Non-pigmented ciliary epithelial cell (primary cell): ENCODE data around the genes ALDOB, RNF20, PPP3R2, GRIN3A, SMC2, OR13C4 and OR13C2.

DNA sequence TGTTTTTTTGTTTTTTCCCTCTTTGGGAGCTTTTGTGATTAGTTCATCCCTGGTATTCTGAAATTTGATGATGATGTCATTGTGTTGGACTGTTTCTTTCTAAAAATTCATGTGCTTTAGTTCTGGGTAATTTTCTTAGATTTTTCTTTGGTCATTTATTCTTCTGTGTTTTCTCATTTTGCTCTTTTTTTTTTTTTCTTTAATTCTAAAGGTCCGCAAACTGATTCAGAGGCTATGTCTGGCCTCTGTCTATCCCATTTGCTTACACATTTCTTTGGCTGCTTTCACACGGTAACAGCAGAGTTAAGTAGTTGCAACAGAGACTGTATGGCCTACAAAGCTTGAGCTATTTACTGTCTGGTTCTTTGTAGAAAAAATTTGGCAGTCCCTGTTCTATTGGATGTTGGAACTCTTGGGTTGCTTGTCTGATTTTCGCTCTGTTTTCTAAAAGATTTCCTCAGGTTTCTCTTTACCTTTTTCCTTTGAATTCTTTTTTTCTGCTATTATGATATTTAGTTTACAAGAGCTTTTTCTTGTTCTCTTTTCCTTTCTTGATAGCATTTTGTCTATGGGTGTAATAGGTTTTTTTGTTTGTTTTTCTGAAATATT, 25.0 kb downstream of the STX17 start:
- RRBS: no CpG with 5 or more reads among the region's 3 CpGs

DNA sequence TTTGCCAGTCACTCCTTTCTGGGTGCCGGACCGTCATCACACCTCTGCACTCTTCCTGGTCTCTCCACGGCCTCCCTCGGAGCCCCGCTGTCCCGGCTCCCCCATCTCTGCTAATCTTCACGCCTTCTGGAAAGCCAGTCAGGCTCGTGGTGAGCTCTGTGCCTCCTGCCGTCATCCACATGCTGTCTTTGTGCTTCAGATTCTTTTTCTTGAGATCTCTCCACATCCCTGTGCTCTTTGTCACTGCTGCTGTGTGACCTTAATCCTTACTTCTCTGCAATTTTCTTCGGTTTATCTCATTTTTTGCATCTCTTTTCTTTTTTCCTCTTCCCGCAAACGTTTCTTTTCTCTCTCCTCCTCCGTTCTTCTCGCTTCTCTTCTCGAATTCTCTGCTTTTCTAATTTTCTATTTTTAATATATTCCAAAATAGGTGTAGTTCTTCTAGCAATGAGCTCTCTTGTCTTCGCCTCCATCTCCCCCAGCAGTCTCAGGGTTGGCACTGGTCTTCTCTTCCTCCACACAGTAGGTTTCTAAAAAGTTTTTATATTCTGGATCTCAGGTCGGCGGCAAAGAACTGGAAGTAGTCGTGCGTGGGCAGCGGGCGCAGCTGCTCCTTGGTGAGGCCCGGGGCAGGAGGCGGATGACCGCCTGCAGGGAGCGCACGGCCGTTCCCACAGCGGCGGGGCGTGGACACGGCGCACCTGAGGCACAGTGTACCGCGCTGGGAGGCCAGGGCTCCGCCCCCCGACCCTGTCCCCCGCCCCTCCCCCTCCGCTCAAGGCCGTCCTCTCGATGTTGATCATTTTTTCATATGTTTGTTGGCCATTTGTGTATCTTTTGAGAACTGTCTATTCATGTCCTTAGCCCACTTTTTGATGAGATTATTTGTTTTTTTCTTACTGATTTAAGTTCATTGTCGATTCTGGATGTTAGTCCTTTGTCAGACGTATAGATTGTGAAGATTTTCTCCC, 92.3 kb downstream of the STX17 start:
- RRBS: 88% methylated on average over 6 of the region's 43 CpGs

GRCh38 chr9:100145057-100145533, 46.1 kb downstream of the INVS start:
- RRBS: no CpG with 5 or more reads among the region's 6 CpGs

- RRBS: no CpG with 5 or more reads among the region's 4 CpGs
Observed at GRCh38 chr9:100147774-100148678, 49.0 kb downstream of the INVS start.

DNA sequence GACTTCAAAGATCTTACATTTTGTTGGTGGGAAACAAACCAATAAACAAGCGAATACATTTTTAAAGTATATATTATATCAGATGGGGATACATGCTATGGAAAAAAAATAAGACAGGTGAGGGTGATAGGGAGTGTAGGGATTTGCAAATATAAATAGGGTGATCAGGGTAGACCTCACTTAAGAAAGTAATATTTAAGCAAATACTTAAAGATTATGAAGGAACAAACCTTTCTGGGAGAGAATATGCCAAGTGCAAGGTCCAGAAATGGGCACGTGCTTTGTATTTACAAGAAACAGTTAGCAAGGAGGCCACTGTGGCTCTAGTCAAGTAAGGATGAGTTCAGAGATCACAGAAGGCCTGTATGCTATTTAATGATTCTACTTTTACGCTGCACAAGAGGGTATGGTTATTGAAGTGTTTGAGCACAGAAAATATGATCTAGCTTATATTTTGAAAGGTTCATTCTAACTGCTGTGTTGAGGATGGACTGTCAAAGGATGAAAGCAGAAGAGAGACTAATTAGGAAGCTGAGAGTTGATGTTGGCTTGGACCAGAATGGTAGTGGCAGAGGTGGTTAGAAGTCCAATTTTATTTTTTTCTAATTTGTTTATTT, 64.6 kb downstream of the INVS start:
- RRBS: no CpG with 5 or more reads among the region's 3 CpGs

DNA sequence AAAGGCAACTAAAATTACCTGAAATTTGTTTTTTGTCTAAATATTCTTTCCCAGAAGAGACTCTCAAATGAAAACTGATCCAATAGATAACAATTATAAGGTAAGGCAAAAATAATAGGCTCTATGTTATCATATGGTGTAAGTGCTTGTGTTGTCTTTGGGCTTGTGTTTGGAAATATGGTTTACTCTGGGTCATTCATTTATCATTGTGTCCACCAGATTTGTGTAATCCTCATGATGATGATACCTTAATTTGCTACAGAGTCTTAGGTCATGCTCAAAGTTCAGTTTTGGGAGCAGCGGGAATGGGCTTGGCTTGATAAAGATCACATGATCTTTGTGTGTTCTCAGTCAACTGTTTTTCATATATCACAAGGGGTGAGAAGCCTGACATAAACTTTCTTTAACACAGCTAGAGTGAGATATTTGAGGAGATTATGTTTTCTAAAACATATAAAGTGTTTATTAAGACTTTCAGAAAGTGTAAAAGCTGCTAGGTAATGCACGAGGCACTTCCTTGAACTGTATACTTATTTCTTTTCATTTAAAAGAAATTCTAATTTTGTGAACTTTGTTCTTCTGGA, 34.2 kb downstream of the PLPPR1 start:
- RRBS: no CpG with 5 or more reads among the region's 2 CpGs

GRCh38 chr9:101375291-101376128, 9.3 kb downstream of the BAAT start:
- RRBS: no CpG with 5 or more reads among the region's 17 CpGs

- RRBS: no CpG with 5 or more reads among the region's 4 CpGs
Observed at GRCh38 chr9:101376488-101377208, 8.2 kb downstream of the BAAT start.

- RRBS: no CpG with 5 or more reads among the region's 5 CpGs
Observed at GRCh38 chr9:101423397-101423908, 12.1 kb downstream of the ALDOB start.

DNA sequence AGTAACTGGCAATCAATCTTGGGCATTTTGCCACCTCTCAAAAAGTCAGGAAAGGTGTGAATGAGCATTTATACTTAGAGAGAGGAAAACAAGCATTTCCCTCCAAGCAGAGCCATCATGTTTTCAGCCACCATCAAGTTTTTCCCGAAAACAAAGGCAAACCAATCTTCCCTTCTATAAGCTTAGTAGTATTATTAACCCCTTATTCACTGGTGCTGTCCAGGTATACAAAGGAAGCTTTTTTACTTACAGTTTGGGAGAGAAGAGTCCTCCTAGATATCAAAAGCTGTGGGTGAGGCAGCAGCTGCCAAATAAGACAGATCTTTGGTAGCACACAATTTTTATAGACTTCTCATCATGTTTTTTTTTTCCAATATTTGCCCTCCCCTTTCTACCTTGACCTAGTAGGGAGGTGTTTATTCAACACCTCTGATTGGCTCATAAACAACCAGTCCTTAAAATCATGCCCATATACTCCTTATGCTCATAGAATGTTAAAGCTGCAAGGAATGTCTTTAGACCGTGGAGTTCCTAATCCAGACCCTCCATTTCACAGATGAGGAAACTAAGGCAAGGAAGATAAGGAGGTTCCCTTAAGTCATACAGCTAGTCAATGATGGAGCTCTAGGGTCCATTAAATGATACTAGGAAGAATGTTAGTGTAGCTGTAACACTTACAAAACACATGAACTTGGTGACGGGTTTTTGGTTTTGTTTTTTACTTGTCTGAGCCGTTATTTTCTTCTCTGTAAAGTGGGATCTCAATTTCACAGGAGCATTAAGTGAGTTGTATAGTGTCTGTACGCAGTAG, at the start of gene ALDOB:
Gene ALDOB, minus strand, starts transcription at position 316 of the 811 bp plus-strand sequence.
- RRBS: no CpG with 5 or more reads among the region's 5 CpGs

GRCh38 chr9:101533095-101534450, at the start of gene RNF20:
TSS of gene RNF20 (plus strand) at chr9:101533853.
- RRBS: 1% methylated on average over 5 of the region's 58 CpGs

DNA sequence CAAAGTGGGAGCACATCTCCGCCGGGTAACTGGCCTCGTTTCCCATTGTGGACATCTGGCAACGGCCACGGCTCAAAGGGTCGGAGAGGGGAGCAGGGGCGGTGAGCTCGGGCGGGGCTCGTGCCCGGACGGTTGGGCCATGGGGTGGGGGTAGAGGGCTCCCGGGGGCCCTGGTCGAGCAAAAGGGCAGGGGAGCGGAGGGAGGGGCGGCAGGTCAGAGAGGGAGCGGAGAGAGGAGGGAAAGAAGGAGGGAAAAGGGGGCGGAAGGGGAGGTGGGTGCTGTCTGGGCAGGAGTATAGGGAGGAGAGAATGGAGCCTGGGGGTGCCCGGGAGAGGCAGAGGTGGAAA, at the start of gene PPP3R2:
Gene PPP3R2, minus strand, starts transcription at position 94 of the 348 bp plus-strand sequence.
- RRBS: 91% methylated on average over 7 of the region's 19 CpGs

- RRBS: no CpG with 5 or more reads among the region's 30 CpGs
Observed at GRCh38 chr9:101738403-101738881, at the start of gene GRIN3A. TSS of gene GRIN3A (minus strand) at chr9:101738647.

DNA sequence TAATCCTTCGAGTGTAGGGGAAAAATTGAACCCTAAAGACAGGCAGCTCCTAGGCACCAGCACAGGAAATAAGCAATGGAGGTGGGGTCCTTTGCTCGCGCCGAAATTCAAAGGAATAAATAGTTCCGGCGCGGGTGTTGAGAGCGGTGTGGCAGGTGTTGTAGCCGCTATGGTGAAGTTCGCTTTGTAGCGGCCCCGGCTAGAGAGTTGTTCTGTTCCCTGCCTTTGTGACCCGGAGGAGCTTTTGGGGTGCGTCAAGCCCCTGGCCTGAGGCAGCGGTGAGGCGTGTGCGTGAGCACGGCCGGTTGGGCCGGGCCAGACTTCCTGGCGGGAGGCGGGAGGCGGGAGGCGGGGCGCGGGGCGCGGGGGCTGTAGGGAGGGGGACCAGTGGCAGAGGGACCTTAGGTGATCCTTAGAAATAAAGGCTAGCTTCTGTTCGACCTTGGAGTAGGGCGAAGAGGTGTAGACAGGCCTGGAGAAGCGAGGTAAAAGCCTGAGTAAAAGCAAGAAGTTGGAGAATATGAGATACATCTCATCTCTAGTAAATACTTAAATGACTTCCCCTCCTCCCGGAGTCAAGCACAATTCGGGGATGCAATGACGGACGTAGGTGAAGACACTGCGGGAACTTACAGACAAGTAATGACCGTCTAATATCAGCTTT, at the start of gene SMC2:
Gene SMC2, plus strand, starts transcription at position 110 of the 664 bp plus-strand sequence.
- RRBS: 2% methylated on average over 15 of the region's 37 CpGs

DNA sequence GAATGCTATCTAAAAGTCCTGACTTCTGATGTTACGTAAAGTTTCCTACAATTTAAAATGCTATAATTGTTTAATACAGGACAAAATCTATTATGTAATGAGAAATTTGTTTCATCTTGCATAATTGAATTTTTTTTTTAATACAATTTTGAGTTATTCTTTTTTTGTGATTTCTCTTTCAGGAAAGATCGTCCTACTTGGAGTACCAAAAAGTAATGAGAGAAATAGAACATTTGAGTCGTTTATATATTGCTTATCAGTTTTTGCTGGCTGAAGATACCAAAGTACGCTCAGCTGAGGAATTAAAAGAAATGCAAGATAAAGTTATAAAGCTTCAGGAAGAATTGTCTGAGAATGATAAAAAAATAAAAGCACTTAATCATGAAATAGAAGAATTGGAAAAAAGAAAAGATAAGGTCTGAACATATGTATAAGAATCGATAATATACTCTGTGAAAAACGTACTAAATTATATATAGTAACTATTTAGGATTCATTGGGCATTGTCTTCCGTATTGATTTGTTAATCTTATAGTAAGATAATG, 7.7 kb downstream of the SMC2 start:
- RRBS: no CpG with 5 or more reads among the region's 7 CpGs

DNA sequence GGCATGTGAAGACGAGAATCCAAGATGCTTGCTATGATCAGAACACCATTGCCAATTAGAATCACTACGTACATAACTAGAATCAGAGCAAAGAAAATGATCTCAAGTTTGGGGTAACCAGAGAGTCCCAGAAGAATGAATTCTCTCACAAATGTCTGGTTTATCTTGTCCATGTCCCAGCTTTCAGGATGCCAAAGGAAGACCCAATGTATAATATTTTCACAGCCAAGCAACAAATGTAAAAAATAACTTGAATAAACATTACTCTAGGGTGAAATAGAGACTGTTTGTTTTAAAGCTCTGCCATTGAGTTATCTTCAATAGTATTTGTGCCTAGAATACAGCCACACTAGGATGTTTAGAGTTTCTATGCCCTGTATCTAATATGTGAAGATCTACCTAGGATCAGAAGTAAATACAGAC, at the start of gene OR13C4:
Gene OR13C4, minus strand, starts transcription at position 173 of the 423 bp plus-strand sequence.
- RRBS: no CpG with 5 or more reads among the region's 2 CpGs

GRCh38 chr9:104605370-104605787, at the start of gene OR13C2:
TSS of gene OR13C2 (minus strand) at chr9:104605627.
- RRBS: no CpG with 5 or more reads among the region's 1 CpG